Frontal cortex (tissue), 2 donors: ENCODE data around the genes TRMT61B, PCARE, YPEL5 and LBH.

DNA sequence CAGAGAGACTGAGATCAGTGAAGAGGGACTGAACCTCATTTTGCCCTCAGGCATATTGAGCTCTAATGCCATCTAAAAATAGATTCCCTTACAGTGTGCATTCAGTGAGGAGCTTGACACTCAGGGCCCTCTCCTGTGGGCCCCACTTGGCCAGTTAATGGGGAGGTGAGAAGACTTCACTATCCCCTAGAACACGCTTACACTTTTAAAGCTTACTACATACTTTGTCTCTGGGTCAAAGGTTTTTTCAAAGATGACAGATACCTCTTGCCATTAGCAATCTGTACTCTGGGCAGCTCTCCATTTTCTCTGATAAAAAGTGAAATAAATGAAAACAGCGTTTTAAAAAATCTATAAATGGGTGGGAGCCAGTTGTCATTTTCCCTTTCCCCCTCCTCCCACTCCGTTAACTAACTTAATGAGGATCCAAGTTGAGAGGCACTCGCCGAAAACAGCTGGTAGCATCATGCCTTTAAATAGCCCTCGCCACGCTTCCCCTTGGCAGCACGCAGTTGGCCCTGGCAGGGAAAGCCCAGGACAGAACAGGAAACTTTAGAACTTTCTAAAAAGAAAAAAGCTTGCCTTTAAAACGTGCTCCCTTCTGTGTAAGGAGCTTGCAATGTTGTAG, 58.9 kb upstream of the FOSL2 start:
- RAMPAGE, long total RNA = no peak

DNA sequence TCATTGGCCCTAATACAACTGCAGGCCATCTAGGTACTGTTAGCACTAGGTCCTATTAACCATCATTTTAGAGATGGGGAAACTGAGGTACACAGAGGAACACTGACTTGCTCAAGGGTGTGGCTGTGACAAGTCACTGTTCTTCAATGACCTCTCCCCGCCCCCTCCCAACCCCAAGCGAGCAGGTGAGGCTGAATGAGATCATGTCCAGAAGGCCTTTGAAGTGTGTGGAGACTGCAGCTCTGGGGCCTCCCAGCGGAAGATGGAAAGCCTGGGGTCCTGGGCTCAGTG, 17.0 kb upstream of the FOSL2 start:
- RAMPAGE, long total RNA = no peak

DNA sequence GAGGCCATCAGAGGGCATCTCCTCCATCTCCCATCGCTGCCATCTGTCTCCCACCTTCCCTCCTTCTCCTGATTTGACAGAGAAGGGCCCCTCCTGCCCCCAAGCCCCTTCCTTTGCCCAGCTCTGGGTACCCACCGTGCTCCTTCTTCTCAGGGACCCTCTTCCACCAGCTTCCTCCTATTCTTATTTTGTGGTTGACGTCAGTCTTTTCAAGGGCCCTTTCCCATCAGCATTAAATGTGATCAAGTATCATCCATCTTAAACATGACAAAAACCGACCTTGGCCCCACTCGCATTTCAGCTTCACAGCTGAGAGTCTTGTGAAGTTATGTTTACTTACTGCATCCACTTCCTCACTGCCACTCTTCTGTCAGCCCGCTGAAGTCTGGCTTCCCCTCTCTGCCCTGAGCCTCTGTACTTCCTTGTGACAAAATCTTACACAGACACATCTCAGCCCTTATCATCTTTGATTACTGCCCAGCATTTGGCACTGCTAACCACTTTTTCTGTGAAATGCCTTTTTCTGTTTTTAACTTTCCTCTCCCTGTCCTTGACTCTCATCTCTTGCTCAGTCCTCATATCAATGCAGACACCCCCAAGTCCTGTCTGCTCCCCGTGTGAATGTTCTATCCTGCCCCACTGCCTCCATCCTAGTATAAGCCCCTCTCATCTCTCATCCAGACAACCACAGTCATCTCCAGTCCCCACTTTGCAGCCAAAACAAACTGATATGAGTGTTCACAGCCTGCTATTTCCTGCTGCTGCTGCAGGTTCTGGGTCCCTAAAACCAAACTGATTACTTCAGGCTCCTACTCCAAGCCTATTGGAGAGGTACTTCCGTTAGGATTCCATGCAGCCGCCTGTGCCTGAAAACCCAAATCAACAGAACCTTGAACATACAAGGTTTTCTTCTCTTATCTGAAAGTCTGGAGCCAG, 31.3 kb downstream of the FOSL2 start:
- RAMPAGE, long total RNA = no peak

GRCh38 chr2:28508037-28508587, 12.3 kb downstream of the PLB1 start:
- RAMPAGE, long total RNA = no peak

- RAMPAGE, long total RNA = no peak
Observed at GRCh38 chr2:28594159-28595372, 98.7 kb downstream of the PLB1 start.

DNA sequence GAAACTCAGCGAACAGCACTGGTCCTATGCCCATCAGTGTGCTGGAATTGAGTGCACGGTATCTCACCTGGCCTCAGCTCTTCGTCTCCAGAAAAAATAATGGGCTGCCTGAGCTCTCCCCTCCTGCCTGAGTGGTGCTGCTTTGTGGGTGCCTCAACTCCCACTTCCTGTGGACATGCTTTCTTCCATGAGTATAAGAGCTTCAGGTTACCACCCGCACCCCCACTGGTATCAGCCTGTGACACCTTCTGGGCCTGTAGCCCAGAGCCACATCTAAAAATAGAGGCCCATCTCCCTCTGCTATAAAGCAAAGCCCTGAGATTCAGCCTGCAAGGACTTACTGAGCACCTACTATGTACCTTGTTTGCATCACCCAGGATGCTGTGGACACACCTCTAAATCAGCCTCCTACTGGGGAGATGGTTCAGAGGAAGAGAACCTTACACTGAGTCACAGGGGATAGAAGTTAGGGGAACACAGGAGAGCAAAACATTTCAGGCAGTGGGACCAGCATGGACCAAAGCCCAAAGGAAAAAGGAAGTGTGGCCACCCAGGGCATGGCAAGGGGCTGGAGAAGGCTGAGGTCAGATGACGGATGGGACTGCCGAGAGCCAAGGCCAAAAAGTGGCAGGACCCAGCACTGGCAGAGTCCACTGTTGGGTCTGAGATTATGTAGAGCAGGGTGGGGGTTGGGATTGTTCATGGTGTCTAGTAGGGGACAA, 123.8 kb upstream of the PPP1CB start:
- RAMPAGE, long total RNA = no peak

DNA sequence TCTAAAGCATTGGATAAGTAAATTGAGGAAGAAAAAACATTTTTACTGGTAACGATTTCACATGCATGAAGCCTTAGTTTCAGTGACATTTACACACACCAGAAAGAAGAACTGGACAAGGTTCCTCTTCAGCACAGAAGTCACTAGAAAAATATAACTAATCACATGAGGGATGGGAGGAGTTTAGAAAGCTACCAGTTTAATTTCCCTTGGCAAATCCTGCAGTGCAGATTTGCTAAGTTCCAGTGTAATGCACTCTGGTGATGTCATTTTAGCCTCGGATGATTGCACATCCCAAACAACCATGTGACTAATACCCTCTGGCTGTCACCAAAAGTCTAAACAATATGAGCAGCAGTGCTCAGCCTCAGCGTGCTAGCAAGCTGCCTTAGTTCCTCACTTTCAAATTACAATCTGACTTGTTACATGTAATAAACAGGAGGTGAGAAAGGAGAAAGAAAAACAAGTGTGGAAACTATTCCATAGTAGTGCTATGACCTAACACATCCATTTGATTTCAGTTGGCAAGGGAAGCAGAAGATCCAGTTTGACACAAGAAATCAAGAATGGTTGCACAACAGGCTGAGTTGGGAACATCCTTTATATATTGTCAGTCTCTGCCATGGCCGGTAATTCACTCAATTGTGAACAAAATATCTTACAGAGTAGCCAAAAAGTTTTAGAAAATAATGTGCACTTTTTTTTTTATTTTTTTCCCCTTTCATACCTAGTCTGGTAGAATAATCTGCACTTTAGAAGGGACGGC, 35.2 kb upstream of the PPP1CB start:
- RAMPAGE, long total RNA = no peak

- RAMPAGE, long total RNA = no peak
Observed at GRCh38 chr2:28782228-28782849, 28.3 kb upstream of the SPDYA start.

DNA sequence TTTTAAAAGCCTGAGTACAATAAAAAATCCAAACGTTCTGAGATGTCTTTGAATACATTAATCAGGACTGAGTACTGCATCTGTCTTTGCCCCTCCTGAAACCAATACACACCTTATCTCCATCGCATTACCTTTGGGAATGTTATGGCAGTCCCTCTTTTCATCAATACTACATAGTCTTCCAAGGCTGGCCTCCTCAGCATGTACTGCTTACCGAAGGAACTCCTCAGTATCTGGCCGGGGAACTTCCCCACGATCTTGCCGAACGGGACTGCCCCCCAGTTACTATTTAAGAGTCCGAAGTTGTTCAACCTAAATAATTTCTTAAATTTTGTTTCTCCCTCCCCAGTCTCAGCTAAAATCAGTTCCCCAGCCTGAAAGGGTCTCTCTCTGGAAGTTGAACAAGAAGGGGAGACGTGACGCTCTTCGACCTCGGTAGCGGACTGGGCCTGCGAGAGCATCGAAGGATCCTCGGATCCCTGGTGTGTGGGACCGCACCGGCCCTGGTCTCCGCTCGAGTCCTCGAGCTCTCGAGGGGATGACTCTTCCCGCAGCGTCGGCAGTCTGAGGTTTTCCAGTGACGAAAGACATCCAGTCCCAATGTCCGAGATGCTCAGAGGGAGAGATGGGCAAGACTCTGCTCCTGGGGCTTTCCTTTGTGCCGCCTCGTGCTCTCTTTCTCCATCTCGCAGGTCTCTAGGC, 510 bp downstream of the TRMT61B start:
- RAMPAGE, long total RNA = no peak

GRCh38 chr2:28870150-28871061, at the start of gene TRMT61B:
TRMT61B (minus strand) TSS chr2:28870309.
- RAMPAGE, long total RNA = no peak

- RAMPAGE, long total RNA = no peak
Observed at GRCh38 chr2:29015631-29016028, 34.5 kb downstream of the TOGARAM2 start.

DNA sequence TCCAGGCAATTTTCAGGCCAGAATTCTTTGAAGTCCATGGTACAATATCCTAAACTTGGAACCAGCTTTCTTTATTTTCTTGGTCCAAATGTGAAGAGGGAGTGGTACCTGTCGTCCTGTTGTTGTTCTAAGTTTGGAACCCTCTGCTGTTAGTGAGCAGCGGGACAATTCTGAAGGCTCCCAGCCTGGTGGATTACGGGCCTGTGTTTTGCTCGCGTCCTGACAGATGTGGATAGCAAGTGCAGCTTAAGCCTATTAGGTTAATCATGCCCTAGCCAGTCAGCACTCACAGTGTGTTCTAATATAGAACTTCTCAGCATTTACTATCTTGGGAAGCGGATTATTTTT, at the start of gene PCARE:
Gene PCARE, minus strand, starts transcription at position 172 of the 348 bp plus-strand sequence.
- RAMPAGE, long total RNA = no peak

DNA sequence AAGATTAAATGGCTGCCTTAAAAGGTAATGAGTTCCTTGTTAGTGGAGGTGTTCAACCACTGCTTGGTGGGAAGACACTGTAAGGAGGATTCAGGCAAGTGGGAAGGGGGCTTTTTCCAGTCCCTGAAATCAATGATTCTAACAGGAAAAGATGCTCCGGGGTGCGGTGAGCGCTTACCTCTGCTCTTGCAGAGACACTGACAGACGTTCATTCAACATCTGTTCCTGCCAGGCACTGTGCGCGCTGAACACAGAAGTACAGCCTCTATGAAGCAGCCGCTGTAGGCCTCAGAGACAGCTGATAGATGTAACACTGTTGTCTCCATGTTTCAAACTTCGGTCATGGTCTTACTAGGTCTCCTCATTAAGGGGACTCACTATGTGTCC, 731 bp upstream of the CLIP4 start:
- RAMPAGE, long total RNA = no peak

GRCh38 chr2:29437598-29437862, 322.3 kb downstream of the CLIP4 start:
- RAMPAGE, long total RNA = no peak

- RAMPAGE, long total RNA = start-site peak on the plus strand at chr2:30146941-30147011, 3,300 and 434 reads in 2 replicates
Observed at GRCh38 chr2:30146064-30147105, at the start of gene YPEL5. YPEL5 (plus strand) TSS chr2:30147007.

GRCh38 chr2:30158484-30159741, 12.1 kb downstream of the YPEL5 start:
- RAMPAGE, long total RNA = no peak

DNA sequence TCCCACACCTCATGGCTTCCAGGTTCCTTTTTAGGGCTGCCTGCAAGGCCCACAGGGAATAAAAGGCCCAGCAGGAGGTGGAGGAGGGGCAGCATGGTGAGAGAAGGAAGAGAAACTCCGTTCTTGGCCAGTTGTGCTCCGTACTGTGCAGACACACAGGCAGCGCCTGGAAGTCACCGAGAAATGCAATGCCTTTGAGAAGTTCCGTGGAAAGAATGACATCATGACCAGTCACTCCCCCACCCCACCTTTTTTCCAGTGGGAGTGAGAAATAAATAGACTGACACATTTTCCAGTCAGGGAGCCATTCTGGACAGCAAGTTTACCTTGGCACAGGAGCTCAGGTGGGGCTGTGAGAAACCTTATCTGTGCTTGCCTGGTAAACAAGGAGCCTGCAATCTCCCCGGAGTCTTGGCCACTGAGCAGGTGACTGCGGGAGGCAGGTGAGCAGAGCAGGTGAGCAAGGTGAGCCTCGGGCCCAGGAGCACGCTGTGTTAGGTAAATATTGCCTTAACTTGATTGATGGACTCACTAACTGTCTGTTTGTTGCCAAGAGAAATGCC, 13.6 kb upstream of the LBH start:
- RAMPAGE, long total RNA = no peak

DNA sequence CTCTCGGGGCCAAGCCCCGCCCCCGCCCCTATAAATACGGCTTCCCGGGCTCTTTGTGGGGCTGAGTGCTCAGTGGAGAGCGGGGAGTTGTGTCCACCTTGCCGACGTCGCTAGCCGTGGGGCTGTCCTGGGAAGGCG, at the start of gene LBH:
Gene LBH, plus strand, starts transcription at position 61 of the 138 bp plus-strand sequence.
- RAMPAGE, long total RNA = start-site peak on the plus strand centred at position 61 of the sequence, 7 bp wide, 1,205 and 294 reads in 2 replicates

- RAMPAGE, long total RNA = no peak
Observed at GRCh38 chr2:30232651-30233238, 1.4 kb downstream of the LBH start.

GRCh38 chr2:30270987-30271497, 39.7 kb downstream of the LBH start:
- RAMPAGE, long total RNA = no peak